Hair follicular keratinocyte (primary cell): Measurements from ENCODE around the gene DEFB123.

- RAMPAGE, long total RNA, result no peak
These were observed 570 bp downstream of the APMAP start for GRCh38 chr20:24991814-24992547.

DNA sequence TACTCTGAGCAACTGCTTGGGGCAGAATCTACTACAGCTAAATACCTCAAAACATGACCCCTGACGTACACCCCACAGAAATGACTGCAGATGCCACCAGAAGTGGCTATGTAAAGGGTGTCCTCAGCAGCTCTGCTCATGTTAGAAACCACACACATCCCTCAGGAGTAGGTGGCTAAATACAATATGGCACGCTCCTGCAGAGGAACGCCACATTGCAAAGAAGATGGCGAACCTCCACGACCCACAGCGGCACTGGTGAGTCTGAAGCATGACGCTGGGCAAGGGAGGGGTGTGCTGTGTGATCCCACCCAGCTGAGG, 23.3 kb upstream of the APMAP start:
- RAMPAGE, long total RNA, result no peak

- RAMPAGE, long total RNA, result no peak
These were observed 27.2 kb upstream of the APMAP start for GRCh38 chr20:25019596-25020235.

GRCh38 chr20:25039504-25040152, 18.3 kb downstream of the ACSS1 start:
- RAMPAGE, long total RNA, result no peak

GRCh38 chr20:25048353-25049164, 9.4 kb downstream of the ACSS1 start:
- RAMPAGE, long total RNA, result no peak

DNA sequence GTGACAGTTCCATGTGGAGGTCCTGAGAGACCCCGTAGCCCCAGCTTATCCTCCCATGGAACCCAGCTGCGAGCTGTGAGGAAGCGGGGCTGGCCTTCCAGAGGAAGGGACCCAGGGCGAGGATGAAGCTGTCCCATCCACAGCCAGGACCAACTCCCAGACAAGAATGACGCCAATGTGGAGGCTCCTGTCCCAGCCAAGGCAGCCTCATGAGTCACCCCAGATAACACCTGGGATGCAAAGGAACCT, 2.1 kb upstream of the ACSS1 start:
- RAMPAGE, long total RNA, result no peak

GRCh38 chr20:25192077-25192392, 3.5 kb upstream of the ENTPD6 start:
- RAMPAGE, long total RNA, result no peak

- RAMPAGE, long total RNA, result no peak
These were observed 17.6 kb upstream of the PYGB start for GRCh38 chr20:25230272-25230611.

DNA sequence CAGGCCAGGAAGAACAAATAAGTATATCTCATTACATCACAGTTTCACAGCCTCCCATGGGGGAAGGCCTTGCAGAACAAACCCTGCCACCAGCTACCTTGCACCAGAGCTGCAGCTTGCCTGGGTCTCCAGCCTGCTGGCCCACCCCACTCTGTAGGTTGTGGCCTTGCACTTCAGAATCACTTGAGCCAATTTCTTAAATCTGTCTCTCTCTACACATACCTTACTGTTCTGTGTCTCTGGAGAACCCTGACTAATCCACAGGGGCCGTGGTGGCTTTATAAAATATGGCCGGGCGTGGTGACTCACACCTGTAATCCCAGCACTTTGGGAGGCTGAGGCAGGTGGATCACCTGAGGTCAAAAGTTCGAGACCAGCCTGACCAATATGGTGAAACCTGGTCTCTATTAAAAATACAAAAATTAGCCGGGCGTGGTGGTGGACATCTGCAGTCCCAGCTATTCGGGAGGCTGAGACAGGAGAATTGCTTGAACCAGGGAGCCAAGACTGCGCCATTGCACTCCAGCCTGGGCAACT, 5.3 kb downstream of the PYGB start:
- RAMPAGE, long total RNA, result no peak

DNA sequence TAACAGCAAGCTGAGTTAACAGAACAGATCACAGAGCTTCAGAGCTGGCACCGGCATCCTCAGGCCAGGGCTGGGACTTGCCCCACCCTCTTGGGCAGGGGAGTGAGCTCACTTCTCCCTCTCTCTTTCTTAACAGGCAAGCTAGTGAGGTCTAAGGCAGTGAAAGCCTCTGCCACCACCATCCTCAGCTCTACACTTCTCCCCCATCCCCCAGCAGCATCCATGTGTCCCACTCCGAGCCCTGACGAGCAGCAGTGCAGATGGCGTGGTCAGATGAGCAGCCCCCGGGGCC, 62.0 kb downstream of the PYGB start:
- RAMPAGE, long total RNA, result no peak

DNA sequence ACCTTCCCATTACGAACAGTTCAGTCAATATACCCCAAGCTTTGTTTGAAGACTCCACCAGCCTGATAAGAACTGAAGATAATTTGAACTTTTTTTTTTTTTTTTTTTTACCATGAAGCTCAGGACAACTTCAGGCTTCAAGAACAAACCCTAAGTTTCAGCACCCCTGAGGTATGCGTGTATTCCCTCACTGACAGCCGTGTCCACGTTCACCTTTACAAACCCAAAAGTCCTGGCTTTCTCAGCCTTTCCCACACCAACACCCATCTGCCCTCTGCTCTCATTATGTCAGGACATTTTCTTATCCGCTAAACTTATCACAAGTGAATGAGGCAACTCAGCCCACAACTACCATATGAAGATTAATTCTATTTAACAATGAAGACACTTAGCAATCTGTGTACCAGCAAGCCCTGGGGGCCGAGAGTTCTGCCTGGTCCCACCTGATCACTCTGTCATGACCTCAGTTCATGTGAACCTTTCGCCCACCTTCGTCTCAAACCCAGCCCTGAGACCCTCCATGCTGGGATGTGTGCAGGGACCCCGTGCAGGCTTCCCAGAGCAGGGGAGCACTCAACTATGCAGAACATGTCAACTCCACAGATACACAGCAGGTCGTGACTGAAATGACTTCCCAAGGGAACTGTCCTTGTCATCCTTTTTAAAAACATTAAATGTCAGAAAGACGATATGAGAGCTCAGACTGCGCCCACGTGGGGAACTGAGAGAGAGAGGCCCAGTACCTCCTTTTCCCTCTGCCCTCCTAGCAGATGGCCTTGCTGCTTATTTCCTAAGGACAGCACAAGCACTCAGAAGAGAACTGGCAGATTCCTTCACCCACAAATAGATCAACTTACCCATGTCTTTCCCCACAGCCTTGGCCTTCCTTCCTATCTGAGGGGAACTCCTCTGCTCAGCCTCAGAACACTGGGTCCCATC, 11.8 kb downstream of the ABHD12 start:
- RAMPAGE, long total RNA, result no peak

DNA sequence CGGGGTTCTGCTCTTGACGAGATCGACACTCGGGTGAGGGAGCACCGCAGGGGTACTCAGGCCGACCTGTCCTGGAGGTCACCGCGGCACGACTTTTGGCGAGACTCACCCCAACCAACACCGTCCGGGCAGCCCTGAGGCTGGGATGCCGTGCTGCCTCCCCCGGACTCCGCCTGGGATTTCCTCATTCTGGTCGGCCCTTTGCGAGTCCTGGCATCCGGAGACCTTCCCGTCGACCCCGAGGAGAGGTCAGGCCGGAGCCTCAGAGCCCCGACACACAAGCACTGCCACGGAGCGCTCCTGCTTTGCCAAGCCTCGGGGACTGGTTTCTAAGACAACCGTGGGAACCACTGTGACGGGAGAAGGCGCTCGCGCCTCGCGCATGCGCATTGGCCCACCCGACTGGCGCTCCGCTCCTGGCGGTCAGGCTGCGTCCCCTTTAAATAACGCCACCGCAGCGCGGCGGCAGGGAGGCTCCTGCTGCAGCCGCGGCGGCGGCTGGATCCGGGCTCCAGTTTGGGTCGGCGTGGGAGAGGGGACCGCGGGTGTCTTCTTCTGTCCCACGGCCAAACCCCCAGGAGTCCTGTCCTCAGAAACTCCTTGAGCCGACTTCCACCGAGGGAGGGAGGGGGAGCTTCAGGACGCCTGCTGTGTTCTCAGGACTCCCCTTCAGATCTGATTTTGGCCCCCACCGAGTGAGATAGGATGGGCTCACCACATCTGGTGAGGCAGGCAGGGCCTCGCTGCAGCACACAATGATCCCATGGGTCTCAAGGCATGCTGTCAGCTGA, 166.5 kb upstream of the ZNF337 start:
- RAMPAGE, long total RNA, result no peak

DNA sequence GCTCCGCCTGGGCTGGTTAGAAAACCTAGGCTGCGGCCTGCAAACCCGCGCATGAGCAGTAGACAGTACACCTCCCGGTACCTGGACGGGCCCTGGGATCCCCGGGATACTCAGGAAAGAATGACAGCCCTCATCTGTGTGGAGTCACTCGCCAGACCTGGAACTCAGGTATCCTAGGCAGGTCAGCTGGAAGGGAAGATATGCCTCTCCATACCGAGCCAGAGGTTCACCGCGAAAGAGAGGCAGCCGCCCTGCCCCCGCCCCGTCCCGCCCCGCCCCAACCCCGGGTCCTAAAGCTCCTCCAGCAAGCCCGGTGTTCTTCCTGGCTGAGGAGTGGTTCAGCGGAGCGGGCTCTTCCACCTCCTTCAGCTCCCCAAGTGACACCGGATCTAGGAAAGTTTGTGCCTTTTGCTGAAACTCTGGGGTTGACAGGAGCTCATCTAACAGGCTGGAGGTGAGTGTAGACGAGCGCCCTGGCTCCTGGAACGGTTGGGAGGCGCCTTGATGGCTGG, 1847.3 kb upstream of the DEFB115 start:
- RAMPAGE, long total RNA, result no peak

- RAMPAGE, long total RNA, result no peak
These were observed 880.5 kb upstream of the DEFB115 start for GRCh38 chr20:30376710-30377697.

- RAMPAGE, long total RNA, result no peak
These were observed 770.2 kb upstream of the DEFB115 start for GRCh38 chr20:30487272-30487620.

- RAMPAGE, long total RNA, result no peak
These were observed 744.9 kb upstream of the DEFB115 start for GRCh38 chr20:30512675-30512930.

- RAMPAGE, long total RNA, result no peak
These were observed 720.2 kb upstream of the DEFB115 start for GRCh38 chr20:30537200-30537795.

DNA sequence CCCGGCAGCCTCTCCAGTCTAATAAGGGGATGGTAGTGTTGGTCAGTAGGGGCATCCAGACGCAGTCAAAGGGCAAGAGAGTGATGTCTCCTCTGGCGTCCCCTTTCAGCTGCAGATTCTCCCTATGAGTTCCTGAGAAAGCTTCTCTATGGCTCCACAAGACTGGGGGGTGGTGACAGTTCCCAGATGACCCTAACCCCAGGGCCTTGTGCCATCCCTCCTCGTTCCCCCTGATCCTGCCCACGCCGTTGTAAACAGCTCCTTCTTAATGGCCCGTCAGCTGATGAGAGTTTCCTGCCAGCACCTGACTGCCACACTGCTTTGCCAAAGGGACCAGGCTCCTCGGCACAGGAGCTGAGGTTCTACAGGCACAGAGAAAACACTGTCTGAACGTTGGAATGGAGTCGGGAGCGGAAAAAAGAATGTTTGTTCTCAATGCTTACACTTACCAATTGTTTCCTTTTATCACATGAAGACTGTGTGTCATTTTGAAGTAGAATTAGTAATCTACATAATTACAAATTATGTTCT, 645.9 kb upstream of the DEFB115 start:
- RAMPAGE, long total RNA, result no peak

- RAMPAGE, long total RNA, result no peak
These were observed 533.5 kb upstream of the DEFB115 start for GRCh38 chr20:30723783-30724486.

GRCh38 chr20:31440419-31440858, at the start of gene DEFB123:
Gene DEFB123 (plus strand): TSS chr20:31440632.
- RAMPAGE, long total RNA, result no peak